Jejunum (tissue), 1 donor: ENCODE results near the genes NUCB1, CGB2, SNRNP70 and HRC.

DNA sequence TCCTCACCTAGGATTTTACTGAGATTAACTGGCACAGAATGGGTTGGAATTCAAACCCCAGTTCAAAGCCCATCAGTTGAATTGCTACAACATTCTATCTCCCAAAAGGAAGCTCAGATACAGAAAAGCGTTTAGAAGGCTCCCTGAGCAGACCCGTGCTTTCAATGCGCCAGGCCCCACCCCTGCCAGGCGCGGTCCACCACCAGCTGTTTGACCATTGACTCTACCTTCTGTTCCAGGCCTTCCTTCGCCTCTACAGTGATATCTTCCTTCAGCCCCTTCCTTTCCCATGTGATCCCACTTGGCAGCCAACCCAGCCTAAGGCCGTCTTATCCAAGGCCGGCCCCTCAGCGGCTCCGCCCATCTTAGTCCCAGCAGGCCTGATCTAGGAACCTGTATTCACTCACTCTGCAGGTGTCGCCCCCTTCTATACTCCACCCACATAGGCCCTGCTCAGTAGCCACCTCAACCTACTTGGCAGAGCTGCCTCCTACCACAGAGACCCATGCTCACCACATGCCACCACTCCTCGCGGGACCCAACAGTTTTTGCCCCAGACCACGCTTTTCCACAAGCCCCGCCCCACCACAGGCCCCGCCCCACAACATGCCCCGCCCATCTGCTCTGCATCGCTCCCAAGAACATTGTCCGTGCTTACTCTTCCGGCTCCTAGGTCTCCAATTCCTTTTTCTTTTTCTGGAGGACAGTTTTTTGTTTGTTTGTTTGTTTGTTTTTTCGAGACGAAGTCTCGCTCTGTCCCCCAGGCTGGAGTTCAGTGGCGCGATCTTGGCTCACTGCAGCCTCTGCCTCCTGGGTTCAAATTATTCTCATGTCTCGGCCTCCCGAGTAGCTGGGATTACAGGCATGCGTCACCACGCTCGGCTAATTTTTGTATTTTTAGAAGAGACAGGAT lies 2.9 kb downstream of the RASIP1 start:
- PRO-cap, result no peak

- PRO-cap, result no peak
Observed at GRCh38 chr19:48759093-48759454, 3.8 kb downstream of the FGF21 start.

DNA sequence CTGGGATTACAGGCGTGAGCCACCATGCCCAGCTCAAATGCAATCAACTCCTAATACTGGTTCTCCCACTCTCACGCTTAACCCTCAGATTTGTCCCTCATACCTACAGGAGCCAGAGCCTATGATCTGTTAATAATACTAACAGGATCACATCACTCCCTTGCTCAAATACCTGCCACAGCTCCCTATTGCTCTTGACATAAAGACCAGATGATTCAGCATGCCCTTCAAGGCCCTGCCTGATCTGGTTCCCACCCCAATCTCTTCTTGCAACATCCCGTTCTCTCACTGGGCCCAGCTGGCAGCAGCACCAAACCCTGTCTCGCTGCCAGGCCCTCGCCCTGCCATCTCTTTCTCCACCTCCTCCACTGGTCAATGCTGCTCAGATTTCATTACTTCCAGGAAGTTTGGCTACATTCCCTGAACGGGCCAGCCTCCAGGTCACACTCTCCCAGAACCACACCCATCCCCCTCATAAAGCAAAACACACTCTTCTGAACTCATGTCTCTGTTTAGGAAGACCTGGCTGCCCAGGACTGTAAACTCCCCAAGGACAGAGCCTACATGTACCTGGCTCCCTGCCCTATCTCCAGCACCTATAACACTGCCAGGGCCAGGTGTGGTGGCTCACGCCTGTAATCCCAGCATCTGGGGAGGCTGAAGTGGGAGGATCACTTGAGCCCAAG lies 8.6 kb upstream of the BCAT2 start:
- PRO-cap, result no peak

DNA sequence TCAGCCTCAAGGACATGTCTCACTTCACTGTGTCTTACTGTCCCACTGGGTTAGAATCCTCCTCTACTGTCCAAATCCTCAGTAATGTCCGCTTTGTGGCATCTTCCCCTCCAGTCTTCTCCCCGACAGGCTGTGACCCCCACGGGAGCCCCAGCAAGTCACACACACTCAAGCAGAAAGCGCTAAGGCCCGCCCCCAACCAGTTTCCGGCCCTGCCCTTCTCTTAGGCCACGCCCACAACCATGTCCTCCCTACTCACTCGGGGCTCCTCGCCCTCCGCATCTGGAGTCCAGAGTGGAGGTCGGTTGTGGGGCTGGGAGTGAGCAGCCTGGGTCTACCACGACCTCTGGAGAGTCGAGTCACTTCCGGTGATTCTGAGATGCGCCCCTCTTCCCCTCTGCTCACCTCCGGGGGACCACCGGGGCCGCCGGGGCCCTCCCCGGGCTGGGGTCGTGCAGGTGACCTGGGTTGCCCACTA lies 9.2 kb downstream of the PLEKHA4 start:
- PRO-cap, result no peak

DNA sequence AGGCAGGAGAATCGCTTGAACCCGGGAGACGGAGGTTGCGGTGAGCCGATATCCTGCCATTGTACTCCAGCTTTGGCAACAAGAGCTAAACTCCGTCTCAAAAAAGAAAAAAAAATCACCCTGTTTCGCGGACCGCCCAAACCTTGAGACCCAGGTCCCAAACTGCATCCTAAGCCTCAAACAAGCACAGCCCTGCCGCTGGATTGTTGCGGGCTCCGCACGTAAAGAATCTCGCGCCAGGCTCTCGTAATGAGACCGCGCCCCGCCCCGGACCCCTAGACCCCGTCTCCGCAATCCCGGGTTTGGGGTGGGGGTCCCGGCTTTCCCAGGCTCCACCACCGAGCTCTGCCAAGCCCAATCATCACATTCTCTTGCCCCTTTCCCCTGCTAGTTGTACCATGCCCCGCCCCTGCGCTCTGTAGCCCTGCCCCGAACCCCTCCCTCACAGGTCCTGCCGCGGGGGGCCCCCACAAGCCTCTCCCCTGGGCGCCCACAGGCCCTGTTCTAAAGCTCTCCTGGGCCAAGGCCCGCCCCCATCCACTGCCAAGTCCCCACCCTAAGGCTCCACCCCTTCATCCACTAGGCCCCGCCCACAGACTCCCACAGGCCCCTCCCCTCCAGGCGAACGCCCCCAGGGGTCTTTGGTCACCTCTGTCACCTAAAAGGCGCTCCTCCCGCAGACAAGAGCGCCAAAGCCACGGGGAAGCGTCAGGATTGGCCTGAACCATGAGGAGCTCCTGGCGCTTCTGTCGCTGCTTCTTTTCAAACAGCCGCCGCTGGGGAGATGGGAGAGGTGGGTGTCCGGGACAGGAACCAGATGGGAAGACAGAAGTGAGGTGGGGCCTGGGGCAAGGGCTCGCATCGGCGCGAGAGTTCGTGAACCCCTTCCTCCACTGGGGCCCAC lies 2.5 kb downstream of the TULP2 start:
- PRO-cap, result no peak

DNA sequence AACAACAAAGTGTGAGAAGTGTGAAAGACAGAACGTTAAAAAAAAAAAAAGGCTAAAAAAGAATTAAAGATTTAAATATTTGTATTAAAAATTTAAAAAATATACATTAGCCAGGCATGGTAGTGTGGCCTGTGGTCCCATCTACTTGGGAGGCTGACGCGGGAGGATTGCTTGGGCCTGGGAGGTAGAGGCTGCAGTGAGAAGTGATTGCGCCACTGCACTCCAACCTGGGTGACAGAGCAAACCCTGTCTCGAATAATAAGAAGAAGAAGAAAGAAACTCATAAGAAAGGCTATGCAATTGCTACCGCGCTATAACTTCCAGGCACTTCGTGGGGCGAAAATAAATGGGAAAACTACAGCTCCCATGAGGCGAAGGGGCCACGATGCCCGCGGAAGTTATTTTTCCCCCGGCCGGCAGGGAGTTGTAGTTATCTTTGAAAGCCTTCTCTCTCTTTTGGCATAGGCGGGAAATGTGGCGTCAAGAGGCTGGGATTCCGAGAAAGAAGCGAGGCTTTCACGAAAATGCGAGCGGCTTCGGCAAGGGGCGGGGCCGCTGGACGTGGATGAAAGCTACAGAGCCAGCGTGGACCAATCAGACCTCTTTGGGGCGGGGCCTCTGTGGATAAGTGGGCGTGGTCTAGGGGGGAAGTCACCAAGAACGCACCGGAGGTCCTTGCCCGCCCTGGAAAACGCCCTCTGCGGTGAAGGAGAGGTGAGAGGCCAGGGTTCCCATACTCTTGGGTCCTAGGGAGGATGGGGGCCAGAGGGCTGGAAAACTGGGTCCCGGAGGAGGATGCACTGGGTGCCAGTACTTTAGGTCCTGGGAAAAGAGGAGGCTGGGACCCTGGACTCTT lies at the start of gene NUCB1:
Gene NUCB1 (plus strand): TSS at position 654 of the 856 bp plus-strand sequence.
- PRO-cap, result bidirectional peak, plus-strand start at position 694 of the sequence, minus-strand start at position 538 of the sequence

GRCh38 chr19:48918651-48919493 lies 14.6 kb upstream of the DHDH start:
- PRO-cap, result no peak

DNA sequence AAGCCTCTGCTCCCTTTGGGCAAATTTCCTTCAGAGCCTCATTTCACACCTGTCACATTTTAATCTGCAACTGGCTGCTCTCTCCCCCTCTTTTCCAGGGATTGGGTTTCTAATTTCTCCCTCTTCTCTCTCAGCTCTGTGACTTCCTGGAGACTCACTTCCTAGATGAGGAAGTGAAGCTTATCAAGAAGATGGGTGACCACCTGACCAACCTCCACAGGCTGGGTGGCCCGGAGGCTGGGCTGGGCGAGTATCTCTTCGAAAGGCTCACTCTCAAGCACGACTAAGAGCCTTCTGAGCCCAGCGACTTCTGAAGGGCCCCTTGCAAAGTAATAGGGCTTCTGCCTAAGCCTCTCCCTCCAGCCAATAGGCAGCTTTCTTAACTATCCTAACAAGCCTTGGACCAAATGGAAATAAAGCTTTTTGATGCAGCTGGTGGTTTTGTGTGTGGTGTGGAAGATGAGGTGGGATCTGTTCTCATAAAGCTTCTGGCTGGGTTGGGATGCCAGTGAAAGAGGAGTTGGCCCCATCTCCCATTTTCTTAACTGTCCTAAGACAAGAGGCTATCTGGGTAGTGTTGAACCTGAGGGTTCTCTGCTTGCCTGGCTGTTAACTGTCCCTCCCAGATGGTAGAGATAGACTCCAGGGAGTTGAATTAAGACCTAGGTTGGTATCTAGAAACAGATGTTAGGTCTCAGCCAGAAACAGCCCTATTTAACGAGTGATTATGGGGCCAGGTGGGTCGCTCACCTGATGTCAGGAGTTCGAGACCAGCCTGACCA lies 1.5 kb downstream of the FTL start:
- PRO-cap, result unidirectional peak, minus-strand start at position 156 of the sequence

- PRO-cap, result no peak
Observed at GRCh38 chr19:48988183-48988745, 4.8 kb downstream of the GYS1 start.

GRCh38 chr19:48994010-48994532 lies 384 bp downstream of the RUVBL2 start:
- PRO-cap, result no peak

GRCh38 chr19:49017534-49018645 lies 999 bp upstream of the LHB start:
- PRO-cap, result unidirectional peak, plus-strand start at chr19:49017869; bidirectional peak, plus-strand start at chr19:49018146, minus-strand start at chr19:49018054

DNA sequence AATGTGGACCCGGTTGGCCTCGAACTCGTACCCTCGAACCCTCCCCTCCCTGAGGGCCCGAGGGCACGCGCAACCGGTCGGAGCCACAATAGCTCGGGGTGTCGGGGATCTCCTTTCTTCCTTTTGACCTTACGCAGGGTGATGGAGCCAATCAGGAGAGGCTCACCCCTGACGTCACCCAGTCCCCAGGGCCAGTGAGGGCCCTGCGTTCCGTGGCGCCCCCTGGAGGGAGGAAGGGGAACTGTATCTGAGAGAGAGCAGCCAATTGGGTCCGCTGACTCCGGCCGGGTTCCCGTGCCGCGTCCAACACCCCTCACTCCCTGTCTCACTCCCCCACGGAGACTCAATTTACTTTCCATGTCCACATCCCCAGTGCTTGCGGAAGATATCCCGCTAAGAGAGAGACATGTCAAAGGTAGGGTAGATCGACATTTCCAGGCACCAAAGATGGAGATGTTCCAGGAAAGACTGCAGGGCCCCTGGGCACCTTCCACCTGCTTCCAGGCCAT lies at the start of gene CGB2:
Gene CGB2 (plus strand): TSS at position 201 of the 509 bp plus-strand sequence.
- PRO-cap, result no peak

DNA sequence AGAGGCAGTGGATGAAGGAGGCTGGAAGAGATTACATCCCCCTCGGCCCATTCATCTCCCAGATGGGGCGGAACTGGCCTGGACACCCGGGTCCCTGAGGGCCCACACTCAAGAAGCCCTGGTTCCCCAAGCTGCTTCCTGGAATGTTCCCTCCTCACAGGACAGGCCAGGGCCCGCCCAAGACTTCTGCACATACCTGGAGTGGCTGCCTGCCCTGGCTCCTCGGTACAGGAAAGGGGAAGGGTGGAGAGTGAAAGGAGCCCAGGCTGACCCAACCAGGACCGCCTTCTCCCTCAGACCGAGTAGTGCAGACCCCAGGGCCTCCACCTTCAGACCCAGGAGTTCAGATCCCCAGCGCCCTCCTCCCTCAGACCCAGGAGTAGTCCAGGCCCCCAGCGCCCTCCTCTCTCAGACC lies 536 bp downstream of the NTF4 start:
- PRO-cap, result no peak

GRCh38 chr19:49084853-49086321 lies at the start of gene SNRNP70:
Gene SNRNP70, plus strand, starts transcription at chr19:49085451.
- PRO-cap, result unidirectional peak, plus-strand start at chr19:49085458

DNA sequence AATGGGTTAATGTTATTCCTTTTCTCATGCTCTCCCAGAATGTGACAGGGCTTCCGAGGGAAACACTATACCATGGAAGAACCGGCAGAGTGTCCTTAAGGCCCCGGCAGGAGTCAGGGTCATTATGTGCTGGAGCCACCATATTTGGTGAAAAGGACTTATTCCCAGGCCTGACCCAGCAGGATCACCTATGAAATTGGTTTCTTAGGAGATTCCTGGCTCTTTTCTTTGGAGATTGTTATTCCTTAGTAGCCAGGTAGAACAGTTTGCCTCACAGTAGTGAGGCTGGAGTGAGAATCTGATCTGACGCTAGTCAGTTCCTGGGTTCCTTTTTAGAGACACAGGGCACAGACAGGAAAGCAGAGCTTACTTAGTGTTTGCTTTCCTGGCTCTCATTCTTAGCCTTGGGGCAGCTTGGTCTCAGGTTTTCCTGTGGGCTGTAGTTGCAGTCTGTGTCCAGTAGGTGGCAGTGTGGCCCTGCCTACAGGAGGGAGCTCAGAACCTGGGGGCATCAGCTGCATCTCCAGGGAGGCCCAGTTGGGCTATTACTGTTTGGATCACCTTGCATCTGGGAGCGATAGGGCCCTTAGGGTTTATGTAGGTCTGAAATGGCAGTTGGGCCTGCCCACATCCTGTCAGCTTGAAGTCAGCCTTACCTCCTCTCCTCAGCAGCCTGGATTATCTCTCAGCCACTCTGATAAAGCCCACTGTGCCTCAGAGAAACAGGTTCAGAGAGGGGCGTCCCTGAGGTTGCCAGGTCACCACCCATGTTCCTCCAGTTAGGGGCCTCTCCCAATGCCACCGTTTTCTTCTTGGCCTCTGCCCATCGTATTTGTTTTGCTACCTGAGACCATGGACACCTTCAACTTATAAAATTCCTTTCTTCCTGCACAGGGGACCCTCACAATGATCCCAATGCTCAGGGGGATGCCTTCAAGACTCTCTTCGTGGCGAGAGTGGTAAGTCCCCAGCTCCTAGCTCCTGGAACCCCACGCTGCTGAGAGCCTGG lies 12.6 kb downstream of the SNRNP70 start:
- PRO-cap, result no peak

GRCh38 chr19:49127734-49128774 lies 8.7 kb downstream of the PPFIA3 start:
- PRO-cap, result unidirectional peak, minus-strand start at chr19:49128074; unidirectional peak, minus-strand start at chr19:49128103

DNA sequence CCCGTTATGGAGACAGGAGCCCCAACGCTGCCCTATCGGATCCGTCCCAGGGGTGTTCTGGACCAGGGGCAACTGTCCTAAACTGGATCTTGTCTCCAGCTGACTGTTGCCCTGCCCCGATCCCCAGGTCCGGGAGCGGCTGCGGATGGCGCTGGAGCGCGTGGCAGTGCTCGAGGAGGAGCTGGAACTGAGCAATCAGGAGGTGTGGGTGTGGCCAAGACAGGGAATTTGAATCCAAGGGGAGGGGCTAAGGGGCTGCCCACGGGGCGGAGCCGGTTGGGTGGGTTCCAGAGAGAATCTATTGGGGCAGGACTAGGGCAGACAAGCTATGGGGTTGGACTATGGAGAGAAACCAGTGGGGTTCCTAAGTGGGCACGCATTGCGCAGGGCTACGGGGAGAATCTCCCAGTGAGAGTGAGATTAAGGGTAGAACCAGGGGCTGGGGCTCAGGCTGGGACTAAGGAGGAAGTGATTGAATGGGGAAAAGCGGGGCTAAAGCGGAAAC lies 10.0 kb downstream of the PPFIA3 start:
- PRO-cap, result no peak

DNA sequence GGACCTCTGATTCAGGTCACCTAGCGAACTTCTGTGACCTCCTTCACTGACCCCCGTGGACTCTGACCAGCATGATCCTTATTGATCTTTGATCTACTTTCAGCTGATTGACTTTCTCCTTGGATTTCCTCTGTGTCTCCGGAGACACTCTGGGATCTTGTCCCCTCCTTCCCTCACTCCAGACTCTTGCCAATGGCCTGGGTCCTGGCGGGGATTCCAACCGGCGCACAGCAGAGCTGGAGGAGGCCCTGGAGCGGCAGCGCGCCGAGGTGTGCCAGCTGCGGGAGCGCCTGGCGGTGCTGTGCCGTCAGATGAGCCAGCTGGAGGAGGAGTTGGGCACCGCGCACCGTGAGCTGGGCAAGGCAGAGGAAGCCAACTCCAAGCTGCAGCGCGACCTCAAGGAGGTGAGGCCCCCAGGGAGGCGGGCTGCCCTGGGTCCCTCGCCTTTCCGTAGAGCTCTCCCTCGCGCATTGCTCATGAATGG lies 10.9 kb downstream of the PPFIA3 start:
- PRO-cap, result no peak

- PRO-cap, result no peak
Observed at GRCh38 chr19:49148701-49149195, 6.4 kb downstream of the HRC start.

- PRO-cap, result no peak
Observed at GRCh38 chr19:49154749-49155687, at the start of gene HRC. Gene HRC, minus strand, starts transcription at chr19:49155396.